ENCODE data around the gene NAB1.

GRCh38 chr2:190409309-190410058, 1.3 kb downstream of the MFSD6 start:
- PRO-cap, result no peak

DNA sequence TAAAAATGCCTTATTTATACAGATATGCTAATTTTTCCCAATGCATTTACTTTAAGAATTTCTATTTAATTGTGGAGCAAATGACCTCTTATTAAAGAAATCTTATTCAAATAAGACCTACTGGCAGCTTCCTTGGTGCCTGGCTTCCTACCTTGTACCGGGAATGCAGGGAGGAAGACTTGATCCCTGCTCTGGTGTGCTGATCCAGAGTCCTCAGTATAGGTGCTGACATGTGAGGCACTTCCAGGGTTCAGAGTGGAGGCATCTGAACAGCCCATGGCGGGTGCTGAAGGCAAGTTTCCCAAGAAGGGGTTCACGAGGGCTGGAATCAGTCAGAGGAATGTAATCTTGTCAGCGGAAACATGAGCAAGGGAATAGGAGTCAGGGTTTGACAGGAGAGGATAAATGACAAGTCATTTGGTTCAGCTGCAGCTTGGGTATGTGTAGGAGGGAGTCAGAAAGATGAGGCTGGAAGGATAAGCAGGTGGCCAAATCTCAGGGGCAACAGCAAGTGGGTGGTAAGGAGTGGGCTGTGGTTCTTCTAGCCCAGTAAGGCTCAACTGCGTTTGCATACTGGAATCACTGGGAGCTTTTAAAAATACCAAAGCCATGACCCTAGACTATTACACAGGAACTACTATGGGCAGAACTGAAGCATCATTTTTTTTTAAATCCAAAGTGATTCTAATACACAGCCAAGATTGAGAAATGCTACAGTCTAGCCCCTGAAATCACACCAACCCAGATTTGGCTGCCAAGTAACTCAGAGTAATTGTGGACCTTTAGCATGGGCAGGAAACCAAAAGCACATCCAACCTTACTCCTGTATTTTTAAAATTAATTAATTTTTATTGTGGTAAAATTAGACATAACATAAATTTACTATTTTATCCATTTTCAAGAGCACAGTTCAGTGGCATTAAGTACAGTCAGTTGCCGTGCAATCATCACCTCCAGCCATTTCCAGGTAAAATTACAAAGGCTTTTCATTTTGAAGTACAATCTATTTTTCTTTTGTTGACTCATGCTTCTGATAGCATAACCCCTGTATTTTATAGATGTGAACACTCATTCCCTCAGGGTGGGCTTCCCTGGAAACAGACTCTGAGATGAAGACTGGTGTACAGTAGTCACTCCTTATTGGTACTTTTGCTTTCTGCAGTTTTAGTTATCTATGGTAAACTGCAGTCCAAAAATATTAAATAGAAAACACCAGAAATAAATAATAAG, 41.7 kb upstream of the NAB1 start:
- PRO-cap, result no peak

GRCh38 chr2:190649022-190650063, at the start of gene NAB1:
Gene NAB1 (plus strand): TSS chr2:190649083.
- PRO-cap, result bidirectional peak, plus-strand start at chr2:190649049, minus-strand start at chr2:190648892; unidirectional peak, plus-strand start at chr2:190649346; bidirectional peak, plus-strand start at chr2:190649572, minus-strand start at chr2:190649477

- PRO-cap, result no peak
Measured at GRCh38 chr2:190670971-190671652, 22.2 kb downstream of the NAB1 start.

DNA sequence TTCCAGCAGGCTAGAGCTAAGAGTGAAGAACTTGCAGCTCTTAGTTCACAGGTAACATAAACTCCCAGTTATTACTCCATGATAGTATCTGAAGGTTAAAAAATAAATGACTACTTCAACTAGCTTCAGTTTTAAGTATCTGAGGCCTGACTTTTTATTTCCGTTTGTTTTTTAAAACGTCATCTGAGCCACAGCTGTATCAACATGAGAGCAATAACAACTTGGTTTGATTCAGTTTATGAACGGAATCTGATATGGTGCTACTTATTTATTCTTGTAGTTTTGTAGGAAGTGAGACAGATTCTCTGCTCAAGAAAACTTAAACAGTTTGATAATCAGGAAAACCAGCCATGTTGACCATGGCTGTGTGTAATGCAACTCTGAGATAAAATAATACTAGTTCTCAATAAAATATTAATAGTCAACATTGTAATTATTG, 34.9 kb downstream of the NAB1 start:
- PRO-cap, result no peak

DNA sequence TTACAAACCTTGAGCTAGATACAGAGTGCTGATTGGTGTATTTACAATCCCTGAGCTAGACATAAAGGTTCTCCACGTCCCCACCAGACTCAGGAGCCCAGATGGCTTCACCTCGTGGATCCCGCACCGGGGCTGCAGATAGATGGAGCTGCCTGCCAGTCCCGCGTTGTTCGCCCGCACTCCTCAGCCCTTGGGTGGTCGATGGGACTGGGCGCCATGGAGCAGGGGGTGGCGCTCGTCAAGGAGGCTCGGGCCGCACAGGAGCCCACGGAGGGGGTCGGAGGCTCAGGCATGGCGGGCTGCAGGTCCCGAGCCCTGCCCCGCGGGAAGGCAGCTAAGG, 111.9 kb downstream of the NAB1 start:
- PRO-cap, result no peak

DNA sequence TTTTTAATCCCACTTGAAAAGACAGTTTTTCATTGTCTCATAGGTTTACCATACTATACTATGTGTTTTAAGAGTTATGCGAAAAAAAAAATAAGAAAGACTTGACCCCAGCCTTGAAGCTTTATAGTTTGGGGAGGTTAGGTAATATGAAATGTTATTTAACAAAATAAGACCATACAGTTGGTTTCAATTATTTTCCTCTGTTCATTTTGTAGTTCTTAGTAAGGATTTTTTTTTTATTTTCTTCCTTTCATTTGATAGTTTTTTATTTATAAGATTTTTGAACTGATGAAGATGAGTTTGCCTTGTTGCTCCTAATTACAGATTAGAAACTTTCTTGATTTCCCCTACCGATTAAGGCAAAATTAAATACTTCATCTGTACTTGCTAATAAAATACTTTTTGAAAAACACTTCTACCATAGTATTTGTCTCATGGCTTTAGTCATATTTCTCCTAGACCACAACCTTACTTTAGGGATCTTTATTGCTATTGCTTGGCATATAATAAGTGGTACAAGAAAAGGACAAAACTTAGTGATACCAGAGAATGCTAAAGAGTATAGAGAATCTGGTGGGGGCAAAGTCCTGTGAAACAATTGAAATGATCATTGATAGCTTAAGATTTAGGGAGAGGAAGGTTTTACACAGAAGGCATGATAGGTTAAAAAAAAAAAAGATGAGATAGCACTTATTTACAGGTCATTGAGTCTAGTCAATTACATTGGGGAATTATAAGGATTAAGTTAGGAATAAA, 10.4 kb downstream of the GLS start:
- PRO-cap, result no peak

DNA sequence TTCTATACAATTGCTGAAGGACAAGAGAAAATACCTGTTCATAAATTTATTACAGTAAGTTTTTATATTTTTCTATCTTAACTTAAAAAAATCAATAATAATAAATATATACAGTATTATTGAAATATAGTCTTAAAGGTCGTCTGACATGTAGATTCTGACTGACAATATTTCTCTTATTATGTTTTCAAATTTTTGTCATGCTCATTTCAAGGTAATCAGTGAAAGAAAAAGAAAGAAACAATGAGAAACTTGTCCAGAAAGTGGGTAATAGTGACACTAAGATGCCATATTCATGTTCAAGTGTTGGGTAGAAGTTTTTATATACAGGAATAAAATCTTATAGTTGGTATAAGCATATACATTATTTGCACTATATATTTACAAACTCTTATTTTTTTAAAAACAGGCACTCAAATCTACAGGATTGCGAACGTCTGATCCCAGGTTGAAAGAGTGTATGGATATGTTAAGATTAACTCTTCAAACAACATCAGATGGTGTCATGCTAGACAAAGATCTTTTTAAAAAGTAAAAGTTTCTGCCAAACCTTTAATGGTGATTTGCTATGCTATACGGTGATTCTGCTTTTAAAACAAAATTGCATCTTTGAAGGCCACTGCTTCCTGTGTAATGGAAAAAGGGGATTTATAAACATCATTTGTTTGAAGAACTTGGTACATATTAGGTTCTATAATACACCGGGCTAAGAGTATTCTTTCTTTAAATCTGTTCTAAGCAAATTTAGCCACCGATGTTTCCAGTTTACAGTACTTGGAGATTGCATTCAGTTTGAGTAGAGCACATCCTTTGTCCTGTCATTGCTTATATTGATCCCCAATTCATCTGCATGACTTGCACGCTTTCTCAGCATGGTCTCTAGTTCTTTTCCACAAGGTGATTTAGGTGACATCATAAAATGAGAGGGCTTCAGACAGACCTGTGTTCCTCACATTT, 14.9 kb downstream of the GLS start:
- PRO-cap, result no peak

GRCh38 chr2:190898302-190898741, 17.7 kb downstream of the GLS start:
- PRO-cap, result no peak

DNA sequence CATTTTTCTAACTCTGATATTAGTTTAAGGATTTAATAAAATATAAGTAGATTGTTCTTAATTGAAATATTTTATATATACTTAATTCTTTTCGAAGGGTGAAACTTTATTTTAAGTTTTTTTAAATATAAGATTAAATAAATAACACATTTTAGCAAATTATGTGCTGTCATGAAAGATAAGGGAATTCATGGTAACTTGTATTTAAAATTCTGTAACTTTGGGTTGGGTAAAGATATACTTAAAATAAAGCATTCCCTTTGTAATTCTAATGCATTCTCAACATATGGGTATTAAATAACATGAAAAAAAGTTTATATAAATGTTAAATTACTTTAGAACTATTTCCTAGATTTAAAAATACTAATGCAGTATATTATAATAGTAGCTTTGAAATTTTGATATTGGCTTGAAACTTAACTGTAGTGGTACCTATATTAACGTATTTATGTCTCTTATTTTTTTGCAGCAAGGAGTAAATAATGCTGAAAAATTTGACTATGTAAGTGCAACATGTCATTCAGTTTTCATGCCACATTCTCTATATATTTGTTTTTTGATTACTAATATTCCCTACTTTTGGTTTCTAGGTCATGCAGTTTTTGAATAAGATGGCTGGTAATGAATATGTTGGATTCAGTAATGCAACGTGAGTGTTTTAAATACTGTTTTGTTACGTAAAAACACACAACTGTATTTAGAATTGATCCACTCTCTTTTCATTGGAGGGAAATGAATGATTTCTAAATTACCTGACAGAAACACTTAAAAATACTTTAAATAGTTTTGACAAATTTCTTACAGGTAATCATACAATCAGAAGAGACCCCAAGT, 40.2 kb downstream of the GLS start:
- PRO-cap, result no peak

- PRO-cap, result no peak
Measured at GRCh38 chr2:190924966-190925446, 44.4 kb downstream of the GLS start.

- PRO-cap, result no peak
Measured at GRCh38 chr2:190963906-190964728, 49.9 kb downstream of the STAT1 start.

DNA sequence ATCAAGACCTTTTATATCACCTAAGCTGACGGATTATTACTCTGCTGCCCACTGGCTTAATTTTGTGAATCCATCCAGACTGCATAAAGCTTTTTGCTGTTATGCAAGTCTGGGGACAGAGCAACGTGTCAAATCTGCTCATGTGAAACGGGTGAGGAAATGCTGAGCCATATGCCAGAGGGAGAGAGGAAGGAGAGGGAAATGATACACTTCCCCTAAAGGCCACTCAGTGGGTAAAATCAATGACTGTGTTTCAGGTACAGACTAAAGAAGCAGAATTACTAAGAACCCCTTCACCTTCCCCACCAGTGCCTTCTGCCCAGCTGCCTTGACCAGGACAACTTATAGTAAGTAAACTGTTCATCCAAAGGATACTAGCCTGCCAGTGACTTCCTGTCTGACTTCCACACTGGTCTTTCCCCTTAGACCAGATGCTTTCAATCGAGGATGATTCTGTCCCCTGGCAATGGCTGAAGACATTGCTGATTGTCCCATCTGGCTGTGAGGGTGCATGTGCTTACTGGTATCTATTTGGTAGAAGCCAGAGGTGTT, 43.0 kb downstream of the STAT1 start:
- PRO-cap, result no peak

- PRO-cap, result no peak
Measured at GRCh38 chr2:190979959-190981004, 33.7 kb downstream of the STAT1 start.

DNA sequence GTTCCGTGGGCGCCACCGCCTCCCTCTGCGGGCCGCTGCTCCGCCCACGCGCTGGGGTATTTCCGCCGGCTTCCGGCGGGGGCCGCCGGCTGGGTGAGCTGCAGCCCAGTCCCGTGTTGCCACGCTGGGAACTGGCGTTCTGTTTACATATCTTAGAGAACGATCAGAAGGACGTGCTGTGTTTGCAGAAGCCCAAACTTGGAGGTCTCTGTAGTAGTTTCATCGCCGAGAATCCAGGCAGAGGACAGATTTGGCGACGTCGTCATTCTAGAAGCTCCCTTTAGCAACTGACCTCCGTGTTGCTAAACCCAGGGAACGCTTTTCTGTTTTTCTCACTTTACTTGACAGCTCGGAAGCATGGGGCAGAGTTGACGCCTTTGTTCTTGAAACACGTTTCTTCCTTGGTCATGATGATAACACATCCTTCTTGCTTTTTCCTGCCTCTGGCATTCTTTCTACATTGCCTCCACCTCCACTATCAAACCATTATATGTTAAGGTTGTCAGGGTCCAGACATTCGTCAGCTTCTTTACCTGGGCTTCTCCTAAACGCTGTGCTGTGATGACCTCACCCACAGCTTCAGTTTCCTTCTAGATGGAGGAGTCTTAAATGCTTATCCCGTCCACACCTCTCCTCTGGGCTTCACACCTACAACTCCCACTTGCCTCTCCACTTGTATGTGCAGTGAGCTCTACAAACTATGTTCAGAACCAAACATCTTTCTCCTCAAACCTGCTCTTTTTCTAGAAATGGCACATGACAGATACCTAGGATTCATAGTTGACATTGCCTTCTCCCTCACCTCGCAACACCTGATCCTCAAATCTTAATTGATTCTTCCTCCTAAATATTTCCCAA, 524 bp upstream of the STAT1 start:
- PRO-cap, result bidirectional peak, plus-strand start at position 60 of the sequence, minus-strand start outside the sequence

DNA sequence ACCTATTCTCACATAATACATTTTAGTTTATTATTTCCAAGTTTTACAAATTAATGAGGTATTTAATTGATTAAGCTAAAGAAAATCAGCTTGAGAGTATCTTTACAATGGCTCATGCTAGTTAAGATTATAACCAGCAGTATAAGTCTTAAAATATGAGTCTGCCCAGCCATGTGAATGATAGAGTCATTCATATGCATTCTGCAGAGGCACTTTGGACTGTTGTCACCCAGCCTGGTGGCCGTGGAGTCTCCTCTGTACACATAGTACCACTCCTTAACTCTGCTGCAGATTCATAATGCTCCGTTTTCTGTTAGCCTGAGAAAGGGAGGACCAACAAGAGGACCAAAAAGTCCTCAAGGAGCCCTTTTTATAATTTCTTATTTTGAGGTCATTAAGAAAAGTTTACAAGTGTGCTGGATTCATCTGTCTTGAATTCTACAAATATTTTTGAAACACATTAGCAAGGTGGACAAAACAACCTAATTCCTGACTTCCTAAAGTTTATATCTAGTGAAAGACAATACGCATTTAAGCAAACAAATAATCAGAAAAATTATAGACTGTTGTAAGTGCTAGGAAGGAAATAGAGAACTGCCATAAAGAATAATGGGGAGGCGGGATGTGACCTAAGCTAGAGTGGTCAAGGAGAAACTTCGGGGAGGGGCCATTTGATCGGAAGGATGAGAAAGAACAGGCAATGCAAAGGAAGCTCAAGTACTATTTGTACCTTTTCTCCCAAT, 149.0 kb downstream of the MYO1B start:
- PRO-cap, result no peak

DNA sequence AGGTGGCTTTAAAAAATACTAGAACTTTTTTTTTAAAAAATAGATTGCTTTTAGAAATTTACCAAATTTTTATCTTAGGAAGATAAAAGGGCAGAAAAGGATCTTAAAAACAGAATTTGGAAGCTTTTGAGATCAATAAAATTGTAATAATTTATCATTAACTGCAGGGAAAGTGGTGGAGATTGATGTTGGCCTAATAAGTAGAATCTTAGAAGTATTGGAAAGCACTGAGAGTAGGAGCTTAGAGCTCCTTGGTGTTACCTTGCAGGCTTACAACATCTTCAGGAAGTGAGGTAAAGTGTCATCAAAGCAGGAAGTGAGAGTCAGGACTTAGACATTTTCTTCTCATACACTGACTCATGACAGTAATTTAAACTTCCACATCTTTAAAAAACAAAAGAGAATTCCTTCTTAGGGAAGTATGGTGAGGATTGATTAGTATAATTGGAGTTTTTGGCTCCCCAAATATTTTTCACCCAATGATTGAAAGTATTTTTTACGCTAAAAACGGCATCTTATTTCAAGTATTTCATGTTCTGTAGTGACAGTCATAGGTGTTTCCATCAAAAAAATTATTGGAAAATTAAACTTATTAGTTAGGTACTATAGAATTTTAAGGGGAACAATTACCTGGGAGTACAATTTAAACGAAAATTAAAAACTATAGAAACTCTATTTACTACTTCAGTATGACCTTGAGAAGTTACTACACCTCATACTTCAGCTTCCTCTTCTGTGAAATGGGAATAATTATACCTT, 2.3 kb downstream of the NABP1 start:
- PRO-cap, result no peak

DNA sequence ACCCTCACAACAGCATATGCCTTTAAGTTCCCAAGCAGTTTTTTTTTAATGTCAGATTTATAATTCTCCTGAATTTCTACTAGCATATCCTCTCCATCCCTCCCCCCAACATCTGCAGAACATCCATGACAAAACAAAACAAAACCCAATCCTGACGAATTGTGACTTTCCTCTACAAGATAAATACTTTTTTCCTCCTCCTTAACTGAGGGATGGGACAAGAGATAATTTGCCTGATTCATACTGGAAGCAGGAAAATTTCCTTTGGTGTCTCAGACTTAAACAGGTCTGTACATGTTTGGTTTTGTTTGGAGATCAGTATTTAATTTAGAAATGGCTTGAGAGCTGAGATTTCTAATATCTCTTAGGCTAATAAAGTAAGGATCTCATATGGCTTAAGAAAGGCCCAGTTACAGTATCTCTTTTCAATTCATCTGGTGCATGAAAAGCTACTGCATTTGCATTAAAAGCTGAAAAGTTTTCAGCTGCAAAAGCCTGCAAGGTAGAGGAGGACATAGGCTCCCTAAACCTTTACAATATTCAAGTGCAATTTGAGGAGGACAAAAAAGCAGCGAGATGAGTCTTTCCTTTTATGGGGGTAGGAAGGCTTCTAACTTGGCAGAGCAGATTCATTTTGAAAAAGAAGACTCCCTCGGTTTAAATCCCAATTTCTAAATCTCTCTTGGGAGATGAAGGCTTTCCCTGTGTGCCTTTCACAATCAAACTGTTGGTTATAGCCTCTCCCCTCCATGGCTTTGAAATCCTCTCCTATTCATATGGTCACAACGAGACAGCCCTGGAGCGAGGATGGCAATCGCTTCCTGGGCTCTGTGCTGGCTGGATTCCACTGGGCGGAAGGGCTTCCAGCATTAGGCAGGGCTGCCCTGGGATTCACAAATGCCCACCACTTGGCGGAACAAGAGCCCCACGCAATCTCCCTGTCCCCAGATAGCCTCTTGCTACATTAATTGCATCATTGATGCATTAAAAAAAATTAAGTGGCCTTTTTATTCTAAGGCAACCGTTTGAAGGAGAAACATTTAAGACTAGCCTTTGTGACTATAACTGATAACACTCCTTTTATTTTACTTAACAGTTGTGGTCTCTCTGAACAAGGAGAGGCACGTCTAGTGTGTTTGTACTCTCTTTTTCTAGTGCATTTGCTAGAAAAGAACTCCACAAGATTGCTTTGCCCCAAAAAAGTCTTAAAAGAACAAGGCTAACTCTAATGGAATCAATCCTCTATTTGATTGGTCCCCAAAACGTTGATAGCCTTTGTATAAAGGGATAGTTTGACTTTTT, 1.8 kb downstream of the CAVIN2 start:
- PRO-cap, result no peak

GRCh38 chr2:195073257-195073612, 583.8 kb upstream of the SLC39A10 start:
- PRO-cap, result no peak

DNA sequence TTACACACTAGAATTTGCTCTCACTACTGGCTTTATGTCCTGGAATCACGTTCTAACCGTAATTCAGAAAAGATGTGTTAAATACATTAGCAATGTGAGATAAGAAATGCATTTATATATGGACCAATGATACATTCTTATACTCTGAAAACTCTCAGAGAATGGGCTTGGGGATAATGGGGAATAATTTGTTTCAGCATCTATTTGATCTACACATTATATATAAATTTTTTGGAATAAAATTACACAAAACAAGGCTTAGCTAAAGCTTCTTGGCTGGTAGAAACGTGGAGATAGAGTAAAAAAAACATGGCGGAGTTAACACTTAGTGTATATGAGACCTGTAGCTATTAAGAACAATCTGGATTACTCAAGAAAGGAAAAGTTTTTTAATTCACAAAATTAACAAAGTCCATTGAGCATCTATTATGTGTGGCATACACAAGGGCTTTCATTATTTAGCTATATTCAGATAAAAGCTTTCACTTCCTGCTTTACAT, 196.2 kb upstream of the SLC39A10 start:
- PRO-cap, result no peak

Measured in left lobe of liver (tissue), 1 donor.